REH cell (cell line): ENCODE data around the genes PLIN2, FOCAD, IFNA13 and CDKN2B.

DNA sequence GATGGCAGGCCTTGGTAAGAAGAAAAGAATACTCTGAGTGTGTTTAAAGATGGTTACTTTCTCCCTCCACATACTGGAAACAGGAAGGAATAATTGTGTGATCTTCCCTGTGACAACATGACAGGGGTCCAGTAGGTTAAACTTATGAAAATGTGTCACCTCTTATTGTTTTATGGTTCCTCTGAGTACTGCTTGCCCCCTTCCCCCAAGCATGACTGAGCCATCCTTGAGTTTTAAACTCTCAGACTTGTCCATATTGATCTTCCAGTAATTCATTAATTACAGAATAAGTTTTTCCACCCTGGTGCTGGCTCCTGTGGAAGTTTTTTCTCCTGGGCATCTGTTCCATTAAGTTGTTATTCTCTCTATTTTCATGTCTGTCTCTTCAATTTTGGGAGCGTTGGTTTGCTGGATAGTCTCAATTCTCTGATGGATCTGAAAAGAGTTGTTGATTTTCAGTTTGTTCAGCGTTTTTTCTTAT is 95.8 kb downstream of the CNTLN start:
- PRO-cap: no peak

DNA sequence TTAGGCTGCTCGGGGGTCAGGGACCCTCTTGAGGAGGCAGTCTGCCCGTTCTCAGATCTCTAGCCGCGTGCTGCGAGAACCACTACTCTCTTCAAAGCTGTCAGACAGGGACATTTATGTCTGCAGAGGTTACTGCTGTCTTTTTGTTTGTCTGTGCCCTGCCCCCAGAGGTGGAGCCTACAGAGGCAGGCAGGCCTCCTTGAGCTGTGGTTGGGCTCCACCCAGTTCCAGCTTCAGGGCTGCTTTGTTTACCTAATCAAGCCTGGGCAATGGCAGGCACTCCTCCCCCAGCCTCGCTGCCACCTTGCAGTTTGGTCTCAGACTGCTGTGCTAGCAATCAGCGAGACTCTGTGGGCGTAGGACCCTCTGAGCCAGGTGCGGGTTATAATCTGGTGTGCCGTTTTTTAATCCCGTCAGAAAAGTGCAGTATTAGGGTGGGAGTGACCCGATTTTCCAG is 133.7 kb downstream of the CNTLN start:
- PRO-cap: no peak

GRCh38 chr9:17906359-17907557 is 327.9 kb downstream of the SH3GL2 start:
- PRO-cap: no peak

GRCh38 chr9:18184944-18185513 is 288.9 kb upstream of the ADAMTSL1 start:
- PRO-cap: no peak

- PRO-cap: no peak
Measured at GRCh38 chr9:18383053-18383510, 90.9 kb upstream of the ADAMTSL1 start.

DNA sequence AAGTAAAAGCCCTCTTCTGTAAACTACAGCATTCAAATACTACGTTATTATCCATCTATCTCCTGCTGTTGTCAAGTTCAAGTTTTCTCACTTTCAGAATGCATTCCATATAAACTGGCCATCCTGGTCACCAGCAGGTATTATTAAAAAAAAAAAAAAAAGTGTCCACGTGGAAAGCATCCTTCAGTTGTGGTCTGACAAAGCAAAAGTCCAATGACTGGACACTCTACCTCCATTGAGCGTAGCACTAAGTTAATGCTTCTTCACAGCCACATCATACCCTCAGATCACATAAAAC is 13.2 kb downstream of the SAXO1 start:
- PRO-cap: no peak

- PRO-cap: bidirectional peak, plus-strand start at chr9:19127768, minus-strand start at chr9:19127490
Measured at GRCh38 chr9:19127343-19127896, at the start of gene PLIN2. Gene PLIN2, minus strand, starts transcription at chr9:19127492.

- PRO-cap: no peak
Measured at GRCh38 chr9:19202435-19202816, 28.1 kb upstream of the DENND4C start.

- PRO-cap: no peak
Measured at GRCh38 chr9:20550032-20550764, 72.1 kb downstream of the MLLT3 start.

DNA sequence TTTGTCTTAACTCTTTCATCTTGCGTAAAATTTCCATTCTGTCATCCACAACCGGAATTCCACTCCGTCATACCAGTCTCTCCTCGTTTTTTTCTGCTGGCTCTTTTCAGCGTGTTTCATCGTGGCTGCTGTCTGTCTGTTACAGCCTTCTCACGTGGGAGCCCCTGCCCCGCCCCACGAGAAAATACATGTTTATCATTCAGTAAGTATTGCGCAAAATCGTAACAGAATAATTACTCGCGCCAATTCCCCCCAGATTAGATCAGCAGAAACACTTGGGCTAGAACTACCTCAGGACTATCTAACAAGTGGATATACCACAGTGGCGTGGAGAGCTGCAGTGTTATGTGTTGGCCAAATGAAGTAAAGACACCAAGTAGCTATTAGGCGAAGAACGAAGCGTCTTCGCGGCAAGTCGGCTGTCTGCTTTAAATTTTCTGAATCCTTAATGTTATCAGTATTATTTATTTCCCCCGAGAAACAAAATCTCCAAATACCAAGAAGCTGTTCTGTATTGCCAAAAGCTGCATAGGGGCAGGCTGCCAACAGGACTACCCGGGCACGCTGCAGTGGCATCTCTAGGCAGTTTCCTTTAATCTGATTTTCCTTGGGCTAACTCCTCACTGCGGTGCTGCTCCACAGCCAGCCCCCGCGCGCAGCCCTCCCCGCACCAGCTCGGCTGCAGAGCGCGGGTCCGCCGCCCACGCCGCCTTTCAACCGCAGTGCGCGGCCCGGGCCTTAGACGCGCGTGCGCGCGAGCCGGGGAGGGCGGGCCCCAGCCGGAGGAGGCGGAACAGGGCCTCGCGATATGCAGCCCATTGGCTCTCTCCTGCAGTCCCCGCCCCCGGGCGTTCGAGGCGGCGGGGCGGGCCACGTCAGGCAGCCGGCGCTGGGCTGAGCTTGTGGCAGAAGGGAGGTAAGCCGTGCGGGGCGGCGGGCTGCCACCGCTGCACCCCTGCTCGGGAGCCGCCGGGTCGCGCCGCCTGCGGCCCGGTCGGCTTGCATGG is at the start of gene FOCAD:
Gene FOCAD, plus strand, starts transcription at position 882 of the 1,007 bp plus-strand sequence.
- PRO-cap: no peak

DNA sequence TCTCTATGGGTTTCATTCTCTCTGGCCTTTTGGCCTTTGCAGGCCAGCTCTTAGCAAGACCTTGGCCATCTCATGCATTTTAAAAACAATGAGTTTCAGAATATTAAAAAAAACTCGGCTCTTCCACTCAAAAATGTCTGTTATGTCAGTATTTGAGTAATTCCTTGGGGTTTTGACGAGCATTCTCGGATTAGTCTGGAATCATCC is 2.3 kb upstream of the IFNB1 start:
- PRO-cap: no peak

- PRO-cap: no peak
Measured at GRCh38 chr9:21367819-21368302, at the start of gene IFNA13. Gene IFNA13, minus strand, starts transcription at chr9:21368057.

GRCh38 chr9:21526943-21527878 is 45.1 kb upstream of the IFNE start:
- PRO-cap: no peak

GRCh38 chr9:21843617-21843907 is 41.1 kb downstream of the MTAP start:
- PRO-cap: no peak

DNA sequence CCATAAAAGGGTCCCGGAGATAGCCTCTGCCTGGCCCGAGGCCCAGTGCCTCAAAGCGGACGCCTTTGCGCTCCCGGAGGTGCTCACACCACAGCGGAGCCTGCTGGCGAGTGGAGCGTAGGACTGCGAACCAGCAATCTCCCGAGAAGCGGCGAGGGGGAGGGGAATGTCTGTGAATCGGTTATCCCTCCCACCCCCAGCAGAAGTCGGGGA is 9.2 kb downstream of the CDKN2A start:
- PRO-cap: no peak

GRCh38 chr9:21986811-21987123 is 12.1 kb upstream of the CDKN2A start:
- PRO-cap: no peak

GRCh38 chr9:22009039-22009663 is at the start of gene CDKN2B:
Gene CDKN2B, minus strand, starts transcription at chr9:22009305.
- PRO-cap: no peak

DNA sequence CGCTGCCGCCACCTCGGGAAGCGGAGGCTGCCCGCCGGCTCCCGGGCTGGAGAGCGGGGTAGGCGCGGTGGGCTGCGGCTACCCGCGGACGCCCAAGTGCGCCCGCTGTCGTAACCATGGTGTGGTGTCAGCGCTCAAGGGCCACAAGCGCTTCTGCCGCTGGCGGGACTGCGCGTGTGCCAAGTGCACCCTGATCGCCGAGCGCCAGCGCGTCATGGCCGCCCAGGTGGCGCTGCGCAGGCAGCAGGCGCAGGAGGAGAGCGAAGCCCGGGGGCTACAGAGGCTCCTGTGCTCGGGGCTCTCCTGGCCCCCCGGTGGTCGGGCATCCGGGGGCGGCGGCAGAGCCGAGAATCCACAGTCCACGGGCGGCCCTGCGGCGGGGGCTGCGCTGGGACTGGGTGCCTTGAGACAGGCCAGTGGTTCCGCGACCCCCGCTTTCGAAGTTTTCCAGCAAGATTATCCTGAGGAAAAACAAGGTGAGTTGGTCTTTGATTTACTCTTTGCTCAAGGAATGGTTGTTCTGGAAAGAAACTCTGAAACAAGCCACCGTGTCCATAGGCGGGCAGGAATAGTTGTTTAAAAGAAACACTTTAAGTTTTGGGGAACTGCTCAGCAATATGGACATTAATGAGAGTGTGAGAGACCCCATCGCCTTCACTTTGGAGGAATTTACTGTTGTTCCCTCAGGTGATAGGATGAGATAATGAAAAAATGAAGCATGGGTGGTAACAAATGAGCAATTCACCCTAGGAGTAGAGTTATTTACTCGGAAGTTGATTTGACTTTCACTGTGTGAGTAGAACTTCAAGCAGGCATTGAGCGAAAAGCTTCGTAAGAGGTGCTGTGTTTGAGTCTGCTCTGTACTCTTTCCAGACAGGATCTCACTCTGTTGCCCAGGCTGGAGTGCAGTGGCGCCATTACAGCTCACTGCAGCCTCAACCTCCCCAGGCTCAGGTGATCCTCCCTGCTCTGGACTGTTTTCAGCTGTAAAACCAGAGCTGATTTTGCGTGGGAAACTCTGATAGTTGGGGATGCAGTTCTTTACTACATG is 958 bp downstream of the DMRTA1 start:
- PRO-cap: no peak

DNA sequence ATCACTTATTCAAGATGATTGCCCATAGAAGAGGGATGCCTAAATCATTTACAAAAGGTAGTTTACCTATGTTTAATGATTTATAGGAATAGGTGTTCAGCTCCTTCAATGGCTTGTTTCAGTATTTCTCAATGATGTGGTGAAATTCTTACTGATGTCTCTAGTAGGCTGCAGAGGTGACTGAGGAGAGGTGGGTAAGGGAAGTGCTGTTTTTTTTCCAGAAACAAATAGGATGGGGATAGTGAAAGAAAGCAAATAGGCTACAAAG is 1.7 kb downstream of the LRRC19 start:
- PRO-cap: no peak

- PRO-cap: no peak
Measured at GRCh38 chr9:27183879-27184408, 74.9 kb downstream of the TEK start.